ENCODE measurements around the gene C10orf88.

- PRO-cap, 2 experiments: no peak in any of the 2 experiments
These were observed 40.4 kb downstream of the TACC2 start for GRCh38 chr10:122029307-122029878.

- PRO-cap, 2 experiments: no peak in any of the 2 experiments
These were observed 44.4 kb downstream of the TACC2 start for GRCh38 chr10:122033311-122033906.

DNA sequence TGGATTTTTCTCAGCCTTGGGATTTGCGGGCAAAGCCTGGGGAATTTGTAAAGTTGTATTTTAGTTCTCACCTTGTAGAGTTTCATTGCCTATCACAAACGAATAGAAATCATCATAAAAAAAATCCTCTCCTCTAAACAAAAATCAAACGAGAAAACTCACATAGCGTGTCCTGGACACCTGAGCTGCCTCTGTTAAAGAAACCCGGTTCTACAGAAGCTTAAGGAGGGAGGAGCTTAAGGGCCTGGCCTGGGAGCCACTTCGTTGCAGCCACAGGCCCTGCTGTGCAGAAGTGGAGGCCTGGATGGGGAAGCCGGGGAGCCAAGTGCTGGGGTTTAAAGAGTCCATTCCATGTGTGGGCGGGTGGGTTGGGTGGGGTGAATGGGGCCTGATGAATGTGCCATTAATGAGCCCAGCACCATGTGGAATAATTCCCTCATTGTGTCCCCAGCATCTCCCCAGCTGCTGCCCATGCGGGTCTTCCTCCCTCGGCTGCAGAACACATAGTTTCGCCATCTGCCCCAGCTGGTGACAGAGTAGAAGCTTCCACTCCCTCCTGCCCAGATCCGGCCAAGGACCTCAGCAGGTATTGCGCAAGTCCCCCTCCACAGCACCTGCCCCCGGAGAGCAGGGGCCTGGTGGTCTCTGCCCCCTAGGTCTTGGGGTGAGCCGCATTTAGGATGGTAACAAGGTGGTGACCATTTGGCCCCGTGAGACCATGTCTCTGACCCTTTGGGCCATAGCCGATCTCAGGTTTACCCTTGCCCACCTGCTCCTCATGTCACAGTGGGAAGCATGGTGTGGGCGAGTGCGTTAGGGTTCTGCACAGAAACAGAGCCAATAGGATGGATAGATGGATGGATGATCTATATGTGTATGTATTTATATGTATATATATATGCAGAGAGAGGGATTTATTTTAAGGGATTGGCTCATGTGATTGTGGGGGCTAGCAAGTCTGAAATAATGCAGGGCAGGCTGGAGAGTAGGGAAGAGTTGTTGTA is 127.7 kb upstream of the BTBD16 start:
- PRO-cap, 2 experiments: no peak in any of the 2 experiments

DNA sequence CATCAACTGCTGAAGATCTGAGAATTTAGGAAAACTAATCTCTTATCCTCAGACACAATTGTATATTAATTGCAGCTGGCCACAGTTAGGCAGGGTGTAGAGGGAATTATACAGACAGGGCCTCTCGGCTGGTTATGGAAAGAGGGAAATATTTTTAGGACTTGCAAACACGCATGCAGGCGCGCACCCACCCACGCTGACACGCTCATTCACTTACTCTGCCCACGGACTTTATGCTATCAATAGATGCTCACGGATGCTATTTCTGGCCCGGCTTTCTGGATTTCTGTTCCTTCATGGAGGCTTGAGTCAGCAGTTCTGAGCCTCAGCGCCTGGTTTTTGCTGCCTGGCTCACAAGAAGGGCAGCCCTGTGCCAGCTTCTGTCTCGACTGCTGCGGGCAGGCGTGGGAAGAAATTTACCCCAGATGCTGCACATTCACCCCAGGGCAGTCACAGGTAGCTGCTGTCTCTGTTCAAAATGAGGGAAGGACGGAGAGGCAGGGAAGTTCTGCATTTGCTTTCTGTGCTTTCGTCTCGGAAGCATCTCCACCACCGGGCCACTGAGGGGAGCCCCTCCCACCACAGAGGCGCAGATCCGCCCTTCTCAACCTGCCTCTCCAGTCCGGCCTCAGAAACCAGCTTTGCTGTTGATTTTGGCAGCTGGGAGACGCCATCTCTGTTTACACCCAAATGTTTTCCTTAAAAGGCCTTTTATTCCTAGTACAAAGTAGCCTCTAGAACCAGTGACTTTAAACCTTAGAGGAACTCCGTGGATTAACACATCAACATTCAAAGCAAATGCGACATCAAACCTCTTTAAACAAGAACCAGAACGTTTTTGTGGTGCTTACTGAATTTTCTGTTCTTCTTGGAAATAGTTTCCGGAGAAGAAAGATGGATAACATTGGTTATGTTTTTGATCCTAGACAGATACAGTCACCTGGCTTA is 116.2 kb upstream of the BTBD16 start:
- PRO-cap, 2 experiments: no peak in any of the 2 experiments

GRCh38 chr10:122210298-122211207 is 60.5 kb upstream of the BTBD16 start:
- PRO-cap, 2 experiments: no peak in any of the 2 experiments

- PRO-cap, 2 experiments: no peak in any of the 2 experiments
These were observed 49.2 kb upstream of the BTBD16 start for GRCh38 chr10:122221818-122222408.

GRCh38 chr10:122344635-122345230 is 29.8 kb upstream of the PLEKHA1 start:
- PRO-cap, 2 experiments: peak in 2 of 2 experiments; most common plus-strand start chr10:122344943 (in 2); most common minus-strand start chr10:122344809 (in 1)

- PRO-cap, 2 experiments: no peak in any of the 2 experiments
These were observed 5.8 kb upstream of the PLEKHA1 start for GRCh38 chr10:122368575-122369155.

DNA sequence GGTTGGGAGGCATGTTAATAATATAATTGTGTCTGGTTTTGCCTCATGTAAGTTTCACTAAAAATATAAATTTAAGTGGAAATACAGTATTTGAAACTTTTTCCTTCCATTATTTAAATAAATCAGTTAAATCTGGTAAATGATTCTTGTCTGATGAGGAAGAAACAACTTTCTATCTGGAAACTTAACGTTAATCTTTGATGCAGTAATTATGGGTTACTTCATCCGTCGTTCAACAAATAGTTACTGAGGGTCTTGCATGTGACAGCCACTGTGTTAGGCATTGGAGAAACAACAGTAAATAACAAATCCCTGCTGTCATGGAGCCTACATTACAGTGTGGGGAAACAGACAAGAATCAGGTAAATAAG is 5.5 kb downstream of the PLEKHA1 start:
- PRO-cap, 2 experiments: no peak in any of the 2 experiments

- PRO-cap, 2 experiments: no peak in any of the 2 experiments
These were observed 15.8 kb downstream of the DMBT1 start for GRCh38 chr10:122576157-122576990.

- PRO-cap, 2 experiments: peak in 1 of 2 experiments; most common plus-strand start chr10:122954046 (in 1); most common minus-strand start chr10:122954017 (in 1)
These were observed at the start of gene C10orf88 for GRCh38 chr10:122953672-122954735. Gene C10orf88, minus strand, starts transcription at chr10:122954227.

DNA sequence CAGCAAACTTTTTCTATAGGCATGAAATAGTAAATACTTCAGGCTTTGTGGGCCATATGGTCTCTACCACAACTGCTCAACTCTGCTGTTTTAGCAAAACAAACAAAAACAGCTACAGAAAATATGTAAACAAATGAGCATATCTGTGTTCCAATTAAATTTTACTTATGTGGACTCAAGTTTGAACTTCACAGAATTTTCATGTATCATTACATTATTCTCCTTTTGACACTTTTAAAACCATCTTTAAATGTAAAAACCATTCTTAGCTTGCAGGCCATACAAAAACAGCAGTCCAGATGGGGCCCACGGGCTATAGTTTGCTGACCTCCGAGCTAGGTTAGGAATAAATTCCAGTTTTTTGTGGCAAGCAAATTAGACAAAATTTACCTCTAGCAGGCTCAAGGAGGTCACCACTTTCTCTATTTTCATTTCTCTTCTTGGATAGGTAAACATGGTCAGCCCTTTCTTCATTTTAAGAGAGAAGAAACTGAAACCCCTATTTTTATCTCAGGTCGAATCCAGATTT is 10.9 kb downstream of the IKZF5 start:
- PRO-cap, 2 experiments: no peak in any of the 2 experiments

- PRO-cap, 2 experiments: no peak in any of the 2 experiments
These were observed 11.4 kb downstream of the ACADSB start for GRCh38 chr10:123020064-123020839.

GRCh38 chr10:123203612-123204526 is 49.7 kb downstream of the BUB3 start:
- PRO-cap, 2 experiments: no peak in any of the 2 experiments

- PRO-cap, 2 experiments: no peak in any of the 2 experiments
These were observed 97.8 kb downstream of the CHST15 start for GRCh38 chr10:123995297-123996307.

GRCh38 chr10:124071829-124072642 is 21.4 kb downstream of the CHST15 start:
- PRO-cap, 2 experiments: no peak in any of the 2 experiments

GRCh38 chr10:124091179-124091739 is 2.1 kb downstream of the CHST15 start:
- PRO-cap, 2 experiments: no peak in any of the 2 experiments

GRCh38 chr10:124305206-124305575 is 113.5 kb downstream of the OAT start:
- PRO-cap, 2 experiments: no peak in any of the 2 experiments

GRCh38 chr10:124601268-124601937 is 139.8 kb downstream of the LHPP start:
- PRO-cap, 2 experiments: no peak in any of the 2 experiments

DNA sequence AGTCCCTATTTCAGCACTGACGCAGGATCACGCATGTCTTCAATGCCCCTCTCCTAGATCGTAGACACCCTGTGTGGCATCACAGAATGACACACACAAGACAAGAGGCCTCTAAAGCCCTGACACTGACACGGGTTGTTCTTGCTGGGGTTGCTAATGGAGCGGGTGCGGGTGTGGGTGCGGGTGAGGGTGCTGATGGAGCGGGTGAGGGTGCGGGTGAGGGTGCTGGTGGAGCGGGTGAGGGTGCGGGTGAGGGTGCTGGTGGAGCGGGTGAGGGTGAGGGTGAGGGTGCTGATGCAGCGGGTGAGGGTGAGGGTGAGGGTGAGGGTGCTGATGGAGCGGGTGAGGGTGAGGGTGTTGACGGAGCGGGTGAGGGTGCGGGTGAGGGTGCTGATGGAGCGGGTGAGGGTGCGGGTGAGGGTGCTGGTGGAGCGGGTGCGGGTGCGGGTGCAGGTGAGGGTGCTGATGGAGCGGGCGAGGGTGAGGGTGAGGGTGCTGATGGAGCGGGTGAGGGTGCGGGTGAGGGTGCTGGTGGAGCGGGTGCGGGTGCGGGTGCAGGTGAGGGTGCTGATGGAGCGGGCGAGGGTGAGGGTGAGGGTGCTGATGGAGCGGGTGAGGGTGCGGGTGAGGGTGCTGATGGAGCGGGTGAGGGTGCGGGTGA is 133.9 kb downstream of the FAM53B start:
- PRO-cap, 2 experiments: no peak in any of the 2 experiments

Measured in Colon Carcinoma Metastatic in the Brain (tissue), 2 donors.